Psoas muscle (tissue), 2 donors: ENCODE measurements around a stretch of chr6.

- PRO-cap, 2 experiments: no peak in any of the 2 experiments
Observed at GRCh38 chr6:111950737-111951237, 77.5 kb upstream of the FYN start.

GRCh38 chr6:111973938-111974273, 80.0 kb upstream of the CCN6 start:
- PRO-cap, 2 experiments: no peak in any of the 2 experiments

DNA sequence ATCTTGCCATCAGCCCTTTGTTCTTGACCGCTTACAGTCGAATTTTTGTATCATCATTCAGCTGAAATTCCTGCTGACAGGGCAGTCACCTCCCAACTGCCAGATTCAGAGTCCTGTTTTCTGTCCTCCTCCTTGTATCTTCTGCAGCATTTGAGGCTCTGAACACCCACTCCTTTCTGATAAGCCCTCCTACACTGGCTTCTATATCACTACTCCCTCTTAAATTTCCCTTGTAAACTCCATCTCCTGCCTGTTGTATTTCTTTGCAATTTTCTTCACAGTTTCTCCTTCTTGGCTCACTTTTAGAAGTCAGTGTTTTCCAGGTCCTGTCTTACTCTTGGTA, 77.7 kb upstream of the CCN6 start:
- PRO-cap, 2 experiments: no peak in any of the 2 experiments

GRCh38 chr6:112330167-112330709, 16.9 kb upstream of the RFPL4B start:
- PRO-cap, 2 experiments: no peak in any of the 2 experiments

DNA sequence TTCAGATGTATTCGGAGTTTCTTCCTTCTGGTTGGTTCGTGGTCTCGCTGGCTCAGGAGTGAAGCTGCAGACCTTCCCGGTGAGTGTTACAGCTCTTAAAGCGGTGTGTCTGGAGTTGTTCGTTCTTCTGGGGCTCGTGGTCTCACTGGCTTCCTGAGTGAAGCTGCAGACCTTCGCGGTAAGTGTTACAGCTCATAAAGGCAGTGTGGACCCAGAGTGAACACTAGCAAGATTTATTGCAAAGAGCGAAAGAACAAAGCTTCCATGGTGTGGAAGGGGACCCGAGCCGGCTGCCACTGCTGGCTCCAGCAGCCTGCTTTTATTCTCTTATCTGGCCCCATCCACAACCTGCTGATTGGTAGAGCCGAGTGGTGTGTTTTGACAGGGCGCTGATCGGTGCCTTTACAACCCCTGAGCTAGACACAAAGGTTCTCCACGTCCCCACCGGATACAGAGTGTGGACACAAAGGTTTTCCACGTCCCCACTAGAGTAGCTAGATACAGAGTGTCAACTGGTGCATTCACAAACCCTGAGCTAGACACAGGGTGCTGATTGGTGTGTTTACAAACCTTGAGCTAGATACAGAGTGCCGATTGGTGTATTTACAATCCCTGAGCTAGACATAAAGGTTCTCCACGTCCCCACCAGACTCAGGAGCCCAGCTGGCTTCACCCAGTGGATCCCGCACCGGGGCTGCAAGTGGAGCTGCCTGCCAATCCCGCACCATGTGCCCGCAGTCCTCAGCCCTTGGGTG, 341.7 kb downstream of the RFPL4B start:
- PRO-cap, 2 experiments: no peak in any of the 2 experiments

GRCh38 chr6:112919581-112920127, 572.5 kb downstream of the RFPL4B start:
- PRO-cap, 2 experiments: no peak in any of the 2 experiments

DNA sequence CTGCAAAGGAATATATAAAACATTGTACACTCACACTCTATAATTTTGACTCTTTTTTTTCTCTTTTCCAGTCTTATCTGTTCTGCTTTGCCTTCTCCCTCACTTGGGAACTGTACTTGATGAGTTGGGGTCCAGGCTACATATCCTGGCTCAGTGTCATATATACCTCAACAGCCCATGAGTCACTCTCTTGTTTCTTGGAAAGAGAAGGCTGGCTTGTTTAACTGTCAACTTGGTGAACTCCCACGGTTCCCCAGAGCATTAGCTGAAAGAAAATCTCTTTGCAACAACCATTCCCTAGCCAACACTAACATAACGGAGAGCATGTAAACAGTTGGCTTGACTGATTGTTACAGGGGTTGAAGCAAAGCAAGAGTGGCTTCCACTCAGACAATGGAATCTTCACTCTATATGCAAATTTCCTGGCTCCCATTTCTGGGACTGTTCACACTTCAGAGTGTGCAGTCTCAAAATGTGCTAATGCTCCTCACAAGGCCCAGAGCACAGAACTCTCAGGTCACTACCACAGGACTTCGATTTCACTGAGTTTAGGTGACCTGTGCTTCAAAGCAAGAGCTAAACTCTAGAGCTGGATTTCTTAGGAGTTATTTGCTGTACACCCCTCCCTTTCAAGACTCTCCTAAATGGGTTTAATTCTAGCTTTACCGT, 609.6 kb downstream of the RFPL4B start:
- PRO-cap, 2 experiments: no peak in any of the 2 experiments

DNA sequence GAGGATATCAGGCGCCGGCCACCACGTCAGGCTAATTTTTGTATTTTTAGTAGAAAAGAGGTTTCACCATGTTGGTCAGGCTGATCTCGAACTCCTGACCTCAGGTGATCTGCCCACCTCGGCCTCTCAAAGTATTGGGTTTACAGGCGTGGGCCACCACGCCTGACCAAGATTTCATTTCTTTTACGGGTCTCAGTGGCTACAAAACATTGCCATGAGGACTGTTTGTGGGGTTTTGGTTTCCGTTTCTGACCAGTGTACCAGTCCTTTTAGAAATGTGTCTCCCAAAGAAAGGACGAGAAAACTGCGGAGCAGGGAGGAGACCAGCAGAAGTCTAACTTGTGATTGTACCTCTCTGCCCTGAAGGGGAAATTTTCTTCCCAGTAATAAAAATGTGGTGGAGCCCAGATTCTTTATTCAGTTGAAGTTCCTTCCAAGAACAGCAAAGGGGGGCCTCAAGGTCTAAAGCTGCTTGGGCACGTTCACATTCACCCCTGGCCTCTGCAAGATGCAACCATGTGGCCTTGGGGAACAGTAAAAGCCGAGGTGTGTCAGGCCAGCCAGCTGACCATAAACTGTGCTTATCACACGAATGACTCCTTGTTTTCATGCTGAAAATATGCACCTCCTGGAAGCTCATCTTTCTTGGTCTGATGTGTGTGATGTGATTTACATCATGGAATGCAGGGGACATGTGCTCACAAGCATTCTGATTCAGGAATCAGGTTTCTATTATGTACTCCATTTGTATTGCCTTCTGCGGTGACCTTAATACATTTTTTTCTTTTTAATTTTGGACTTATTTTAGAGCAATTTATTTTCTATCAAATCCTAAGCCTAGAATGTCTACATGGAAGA, 211.7 kb upstream of the MARCKS start:
- PRO-cap, 2 experiments: no peak in any of the 2 experiments

GRCh38 chr6:113684376-113685012, 172.7 kb upstream of the MARCKS start:
- PRO-cap, 2 experiments: no peak in any of the 2 experiments

DNA sequence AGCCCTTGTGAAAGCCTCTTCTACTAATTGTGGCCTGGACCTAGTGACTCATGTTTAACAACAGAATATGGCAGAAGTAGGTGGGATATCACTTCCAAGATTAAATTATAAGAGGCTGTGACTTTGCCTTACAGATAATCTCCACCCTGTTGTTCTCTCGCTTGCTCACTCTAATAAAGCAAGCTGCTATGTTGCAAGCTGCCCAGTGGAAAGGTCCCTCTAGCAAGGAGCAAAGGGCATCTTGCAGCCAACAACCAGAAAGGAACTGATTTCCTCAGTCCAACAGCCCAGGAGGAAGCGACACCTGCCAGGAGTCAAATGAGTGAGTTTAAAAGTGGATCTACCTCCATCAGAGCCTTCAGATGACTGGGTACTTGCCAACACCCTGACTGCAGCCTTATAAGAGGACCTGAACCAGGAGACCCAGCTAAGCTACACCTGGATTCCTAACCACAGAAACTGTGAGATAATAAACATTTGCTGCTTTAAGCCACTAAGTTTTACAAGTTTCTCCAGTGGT, 112.7 kb downstream of the FRK start:
- PRO-cap, 2 experiments: no peak in any of the 2 experiments

DNA sequence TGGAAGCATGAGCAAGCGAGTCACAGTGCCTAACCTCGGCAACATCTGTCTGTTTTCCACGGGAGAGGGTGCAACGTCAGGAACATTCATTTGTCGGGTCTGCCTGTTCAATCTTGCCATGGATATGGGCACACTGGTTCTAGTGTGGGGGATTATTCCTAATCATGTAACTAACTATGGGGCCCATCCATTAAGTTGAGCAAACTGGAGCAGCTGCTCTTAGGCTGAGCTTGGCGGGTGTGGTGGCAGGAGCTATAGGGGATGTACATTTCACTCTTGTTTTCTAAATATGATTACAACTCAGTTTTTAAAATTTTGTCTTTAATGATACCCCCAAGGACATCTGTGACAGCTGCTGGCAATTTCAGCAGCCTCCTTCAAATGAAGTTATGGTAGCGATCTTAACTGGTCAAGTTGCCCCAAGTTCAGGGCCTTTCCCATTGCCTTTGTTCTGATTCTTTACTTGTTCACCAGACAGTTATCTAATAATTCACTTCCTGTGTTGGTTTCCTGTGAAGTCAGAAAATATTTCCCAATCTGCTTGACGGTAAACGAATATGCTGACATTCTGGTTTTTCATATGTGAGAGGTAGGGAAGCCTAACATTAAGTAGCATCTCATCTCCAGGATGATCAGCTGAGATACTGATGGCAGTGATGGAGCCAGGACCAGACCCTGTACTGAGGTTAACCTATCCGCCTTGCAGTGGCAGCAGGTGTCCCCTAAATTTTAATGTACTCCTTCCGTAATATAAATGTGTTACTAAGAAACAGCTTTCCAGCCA, 21.7 kb downstream of the DSE start:
- PRO-cap, 2 experiments: no peak in any of the 2 experiments

DNA sequence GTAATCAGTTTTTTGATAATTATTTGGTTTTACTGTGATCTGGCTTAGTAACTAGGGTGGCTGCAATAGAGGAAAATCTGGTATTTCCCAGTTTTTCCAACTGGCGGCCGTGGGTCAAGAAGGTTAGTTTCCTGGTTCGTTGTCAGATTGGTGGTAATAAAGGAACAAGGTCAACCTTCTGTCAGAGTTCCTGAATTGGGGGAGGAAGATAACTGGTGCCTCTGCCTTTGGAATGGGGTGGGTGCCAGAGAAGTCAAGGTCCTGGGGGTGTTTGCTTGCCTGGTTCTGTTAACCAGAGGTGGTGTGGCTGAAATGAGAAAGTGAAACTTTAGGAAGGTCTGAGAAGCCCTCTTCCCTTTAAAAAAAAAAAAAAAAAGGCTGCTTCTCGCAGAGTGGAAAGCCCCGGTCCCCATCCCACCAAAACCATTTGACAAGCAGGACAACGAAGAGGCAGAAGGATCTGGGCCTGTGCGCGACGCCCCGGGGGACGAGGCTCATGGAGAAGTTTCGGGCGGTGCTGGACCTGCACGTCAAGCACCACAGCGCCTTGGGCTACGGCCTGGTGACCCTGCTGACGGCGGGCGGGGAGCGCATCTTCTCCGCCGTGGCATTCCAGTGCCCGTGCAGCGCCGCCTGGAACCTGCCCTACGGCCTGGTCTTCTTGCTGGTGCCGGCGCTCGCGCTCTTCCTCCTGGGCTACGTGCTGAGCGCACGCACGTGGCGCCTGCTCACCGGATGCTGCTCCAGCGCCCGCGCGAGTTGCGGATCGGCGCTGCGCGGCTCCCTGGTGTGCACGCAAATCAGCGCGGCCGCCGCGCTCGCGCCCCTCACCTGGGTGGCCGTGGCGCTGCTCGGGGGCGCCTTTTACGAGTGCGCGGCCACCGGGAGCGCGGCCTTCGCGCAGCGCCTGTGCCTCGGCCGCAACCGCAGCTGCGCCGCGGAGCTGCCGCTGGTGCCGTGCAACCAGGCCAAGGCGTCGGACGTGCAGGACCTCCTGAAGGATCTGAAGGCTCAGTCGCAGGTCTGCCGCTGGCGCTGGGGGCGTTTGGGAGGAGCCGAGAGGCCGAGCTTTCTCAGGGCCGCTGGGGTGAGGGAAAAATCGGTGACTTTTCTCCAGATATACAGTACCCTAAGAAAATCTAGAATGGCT, 634 bp downstream of the CALHM6 start:
- PRO-cap, 2 experiments: no peak in any of the 2 experiments

GRCh38 chr6:117485316-117485858, 2.9 kb downstream of the DCBLD1 start:
- PRO-cap, 2 experiments: no peak in any of the 2 experiments

GRCh38 chr6:117531211-117531865, 48.9 kb downstream of the DCBLD1 start:
- PRO-cap, 2 experiments: no peak in any of the 2 experiments

- PRO-cap, 2 experiments: no peak in any of the 2 experiments
Observed at GRCh38 chr6:117603202-117603642, 911 bp upstream of the GOPC start.

DNA sequence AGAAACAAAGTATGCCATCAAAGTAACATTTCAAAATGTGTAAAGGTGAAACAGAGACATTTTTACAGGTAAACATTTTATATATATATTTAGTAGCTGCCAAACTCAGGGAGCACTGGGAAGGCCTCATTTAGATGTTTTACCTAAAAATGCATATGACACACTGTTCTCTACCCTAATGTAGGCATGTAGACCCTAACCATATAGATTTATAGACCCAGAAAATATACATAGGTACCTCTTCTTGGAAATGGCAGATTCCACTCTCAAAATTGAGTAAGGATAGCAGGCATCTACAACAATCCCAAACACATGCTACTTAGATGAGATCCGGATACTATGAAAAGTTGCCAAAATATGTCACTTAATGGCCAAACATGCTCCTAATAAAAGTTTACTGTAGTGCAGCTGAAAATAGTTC, 10.8 kb upstream of the PLN start:
- PRO-cap, 2 experiments: no peak in any of the 2 experiments

DNA sequence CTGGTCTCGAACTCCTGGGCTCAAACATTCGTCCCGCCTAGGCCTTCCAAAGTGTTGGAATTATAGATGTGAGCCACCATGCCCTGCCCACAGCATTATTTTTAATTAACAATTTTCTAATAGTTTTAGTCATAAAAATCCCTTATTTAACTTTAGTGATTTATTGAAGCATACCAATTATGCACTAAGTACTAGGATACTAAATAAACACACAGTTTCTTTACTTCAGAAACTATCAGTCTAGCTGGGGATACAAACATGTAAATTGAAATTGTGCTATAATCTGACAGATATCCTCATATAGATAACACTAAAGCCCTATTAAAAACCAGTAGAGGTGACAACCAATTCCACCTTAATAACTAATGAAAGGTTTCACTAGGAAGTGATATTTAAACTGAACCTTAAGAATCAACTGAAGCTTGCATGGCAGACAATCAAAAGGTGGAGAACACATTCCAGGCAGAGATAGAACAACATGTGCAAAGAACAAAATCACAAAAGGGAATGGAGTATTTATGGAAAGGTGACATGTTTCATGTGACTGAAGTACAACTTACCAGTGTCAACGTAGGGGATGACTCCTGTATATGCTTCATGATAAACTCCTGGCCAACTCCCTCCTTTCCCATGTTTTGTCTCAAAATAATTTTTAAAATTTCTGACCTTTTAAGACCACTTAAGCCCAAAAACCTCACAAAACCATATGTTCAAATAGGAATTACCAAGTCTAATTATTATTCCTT, 6.4 kb downstream of the PLN start:
- PRO-cap, 2 experiments: peak in 1 of 2 experiments; most common plus-strand start position 559 of the sequence (in 1); most common minus-strand start position 362 of the sequence (in 1)

DNA sequence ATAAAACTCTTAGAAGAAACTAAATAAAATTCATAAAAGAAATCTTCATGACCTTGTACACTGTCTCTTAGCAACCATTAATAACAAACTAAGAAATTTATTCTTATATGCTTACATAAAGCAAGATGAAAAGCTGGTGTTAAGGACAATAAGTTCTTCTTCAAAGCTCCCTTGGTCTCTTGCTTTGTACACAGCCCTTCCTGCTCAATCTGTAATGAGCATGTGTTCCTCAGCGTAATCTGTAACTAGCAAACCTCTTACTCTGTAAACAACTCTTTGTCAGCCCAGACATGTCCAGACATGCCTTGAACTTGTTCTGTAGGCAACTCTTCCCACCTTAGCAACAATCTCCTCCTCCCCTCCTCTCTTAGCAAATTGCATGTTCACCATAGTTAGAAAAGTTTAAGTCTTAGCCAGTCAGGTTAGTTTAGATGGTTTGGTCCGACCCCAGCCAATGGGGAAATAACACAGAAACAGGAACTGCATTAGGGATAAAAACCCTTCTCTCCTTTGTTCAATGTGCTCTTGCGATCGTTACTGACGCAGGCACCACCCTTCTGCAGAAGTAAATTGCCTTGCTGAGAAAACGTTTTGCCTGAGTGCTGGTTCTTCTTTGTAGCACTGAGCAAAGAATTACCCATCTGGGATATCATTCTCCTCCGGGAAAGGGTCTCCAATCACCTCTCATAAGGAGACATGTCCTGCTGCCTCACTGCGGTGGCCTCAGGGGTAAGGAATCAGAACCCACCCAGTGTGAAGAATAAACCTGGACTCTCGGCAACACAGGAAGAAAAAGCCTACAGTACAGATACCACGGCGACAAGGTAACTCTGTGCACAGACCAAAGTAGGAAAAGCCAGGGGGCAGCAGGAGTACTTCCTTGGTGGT, 26.0 kb downstream of the PLN start:
- PRO-cap, 2 experiments: no peak in any of the 2 experiments

DNA sequence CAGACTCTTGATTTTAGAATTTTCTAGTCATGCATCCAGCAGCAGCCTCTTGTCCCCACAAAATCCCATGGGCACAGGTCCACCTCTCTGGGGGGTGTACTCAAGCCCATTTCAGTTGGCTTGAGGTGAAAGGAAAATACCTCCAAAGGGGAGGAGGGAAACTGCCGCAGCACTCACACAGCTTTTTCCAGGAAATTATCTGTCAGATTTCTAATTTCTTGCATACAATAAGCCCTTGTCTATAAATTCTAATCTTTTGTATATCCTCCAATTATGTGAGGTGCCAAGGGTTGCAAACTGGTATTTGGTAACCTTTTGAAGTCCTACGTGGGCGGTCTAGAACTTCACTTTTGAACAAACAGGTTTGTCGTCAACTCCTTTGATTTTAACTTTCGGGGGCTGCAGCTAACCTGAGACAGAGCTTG, 104.7 kb upstream of the CEP85L start:
- PRO-cap, 2 experiments: no peak in any of the 2 experiments

- PRO-cap, 2 experiments: peak in 2 of 2 experiments; most common plus-strand start chr6:118895259 (in 1); most common minus-strand start chr6:118895109 (in 2)
Observed at GRCh38 chr6:118894838-118895465, 1.0 kb downstream of the ASF1A start.